ENCODE measurements around a stretch of chr7.

- PRO-cap, 2 experiments, result no peak in any of the 2 experiments
These were observed 2.4 kb downstream of the AIMP2 start for GRCh38 chr7:6011296-6011976.

DNA sequence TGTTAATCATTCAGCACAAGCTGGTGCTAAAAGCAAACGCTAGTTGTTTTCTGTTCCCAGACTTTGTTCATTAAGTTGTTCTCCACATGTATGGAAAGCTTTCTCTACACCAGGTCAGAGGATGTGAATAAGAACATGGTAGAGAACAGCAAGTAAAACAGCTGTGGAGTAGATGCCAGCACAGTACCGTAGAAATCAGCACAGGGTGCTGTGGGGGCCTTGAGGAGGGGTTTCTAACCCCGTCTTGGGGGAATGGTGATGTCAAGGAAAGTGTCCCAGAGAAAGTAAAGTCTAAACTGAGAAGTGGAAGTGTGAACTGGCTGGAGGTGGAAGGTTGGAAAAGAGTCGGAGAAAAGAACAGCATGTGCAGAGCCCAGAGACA, 4.1 kb downstream of the USP42 start:
- PRO-cap, 2 experiments, result peak in 1 of 2 experiments; most common plus-strand start position 297 of the sequence (in 1)

GRCh38 chr7:6269045-6269541, 3.3 kb downstream of the CYTH3 start:
- PRO-cap, 2 experiments, result no peak in any of the 2 experiments

DNA sequence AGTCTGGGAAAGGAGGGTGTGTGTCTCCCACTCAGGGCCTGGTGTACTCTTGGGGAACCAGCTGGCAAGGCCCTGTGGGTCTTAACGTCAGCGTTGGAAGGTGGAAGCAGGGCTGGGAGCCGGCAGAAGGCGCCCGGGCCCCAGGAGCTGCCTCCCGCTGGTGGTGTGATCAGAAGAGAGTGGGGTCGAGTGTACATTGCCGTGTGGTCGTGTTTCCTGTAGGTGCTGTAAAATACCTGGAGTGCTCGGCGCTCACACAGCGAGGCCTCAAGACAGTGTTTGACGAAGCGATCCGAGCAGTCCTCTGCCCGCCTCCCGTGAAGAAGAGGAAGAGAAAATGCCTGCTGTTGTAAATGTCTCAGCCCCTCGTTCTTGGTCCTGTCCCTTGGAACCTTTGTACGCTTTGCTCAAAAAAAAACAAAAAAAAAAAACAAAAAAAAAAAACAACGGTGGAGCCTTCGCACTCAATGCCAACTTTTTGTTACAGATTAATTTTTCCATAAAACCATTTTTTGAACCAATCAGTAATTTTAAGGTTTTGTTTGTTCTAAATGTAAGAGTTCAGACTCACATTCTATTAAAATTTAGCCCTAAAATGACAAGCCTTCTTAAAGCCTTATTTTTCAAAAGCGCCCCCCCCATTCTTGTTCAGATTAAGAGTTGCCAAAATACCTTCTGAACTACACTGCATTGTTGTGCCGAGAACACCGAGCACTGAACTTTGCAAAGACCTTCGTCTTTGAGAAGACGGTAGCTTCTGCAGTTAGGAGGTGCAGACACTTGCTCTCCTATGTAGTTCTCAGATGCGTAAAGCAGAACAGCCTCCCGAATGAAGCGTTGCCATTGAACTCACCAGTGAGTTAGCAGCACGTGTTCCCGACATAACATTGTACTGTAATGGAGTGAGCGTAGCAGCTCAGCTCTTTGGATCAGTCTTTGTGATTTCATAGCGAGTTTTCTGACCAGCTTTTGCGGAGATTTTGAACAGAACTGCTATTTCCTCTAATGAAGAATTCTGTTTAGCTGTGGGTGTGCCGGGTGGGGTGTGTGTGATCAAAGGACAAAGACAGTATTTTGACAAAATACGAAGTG, 28.1 kb downstream of the RAC1 start:
- PRO-cap, 2 experiments, result peak in 2 of 2 experiments; most common plus-strand start position 87 of the sequence (in 1); most common minus-strand start position 720 of the sequence (in 1)

DNA sequence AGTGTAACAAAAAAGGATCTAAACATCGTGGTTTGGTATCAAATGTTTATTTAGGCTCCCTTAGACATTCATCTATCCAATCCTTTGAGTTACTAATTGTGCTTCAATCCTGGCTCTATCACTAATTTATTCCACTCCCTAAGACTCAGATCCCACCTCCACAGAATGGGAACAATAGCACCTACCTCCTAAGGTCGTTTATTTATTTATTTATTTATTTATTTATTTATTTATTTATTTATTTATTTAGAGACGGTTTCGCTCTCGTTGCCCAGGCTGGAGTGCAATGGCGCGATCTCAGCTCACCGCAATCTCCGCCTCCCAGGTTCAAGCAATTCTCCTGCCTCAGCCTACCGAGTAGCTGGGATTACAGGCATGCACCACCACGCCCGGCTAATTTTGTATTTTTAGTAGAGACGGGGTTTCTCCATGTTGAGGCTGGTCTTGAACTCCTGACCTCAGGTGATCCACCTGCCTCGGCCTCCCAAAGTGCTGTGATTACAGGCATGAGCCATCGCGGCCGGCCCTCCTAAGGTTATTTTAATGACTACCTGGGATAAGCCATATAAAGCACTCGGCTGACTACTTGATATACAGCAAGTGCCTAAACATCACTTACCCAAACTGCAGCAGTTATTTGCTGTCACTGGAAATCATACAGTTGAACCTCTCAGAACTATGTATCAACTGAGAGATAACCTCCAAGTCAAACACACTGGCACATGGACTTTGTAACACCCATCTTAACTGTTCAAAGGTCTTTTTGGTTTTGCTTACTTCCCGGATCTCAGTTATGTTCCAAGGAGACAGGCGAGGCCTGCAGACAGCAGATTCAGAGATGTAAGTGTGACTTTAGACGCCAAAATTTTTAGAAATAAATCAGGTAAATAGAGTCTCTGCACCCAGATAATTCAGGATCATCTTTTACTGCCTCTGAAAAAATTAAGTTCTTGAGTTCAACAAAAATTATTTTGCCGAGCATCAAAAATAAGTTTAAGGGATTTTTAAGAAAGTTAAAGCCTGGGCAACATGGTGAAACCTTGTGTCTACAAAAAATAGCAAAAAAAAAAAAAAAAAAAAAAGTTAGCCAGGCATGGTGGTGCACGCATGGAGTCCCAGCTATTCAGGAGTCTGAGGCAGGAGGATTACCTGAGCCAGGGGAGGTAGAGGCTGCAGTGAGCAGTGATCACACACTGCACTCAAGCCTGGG, 1.8 kb downstream of the KDELR2 start:
- PRO-cap, 2 experiments, result no peak in any of the 2 experiments

DNA sequence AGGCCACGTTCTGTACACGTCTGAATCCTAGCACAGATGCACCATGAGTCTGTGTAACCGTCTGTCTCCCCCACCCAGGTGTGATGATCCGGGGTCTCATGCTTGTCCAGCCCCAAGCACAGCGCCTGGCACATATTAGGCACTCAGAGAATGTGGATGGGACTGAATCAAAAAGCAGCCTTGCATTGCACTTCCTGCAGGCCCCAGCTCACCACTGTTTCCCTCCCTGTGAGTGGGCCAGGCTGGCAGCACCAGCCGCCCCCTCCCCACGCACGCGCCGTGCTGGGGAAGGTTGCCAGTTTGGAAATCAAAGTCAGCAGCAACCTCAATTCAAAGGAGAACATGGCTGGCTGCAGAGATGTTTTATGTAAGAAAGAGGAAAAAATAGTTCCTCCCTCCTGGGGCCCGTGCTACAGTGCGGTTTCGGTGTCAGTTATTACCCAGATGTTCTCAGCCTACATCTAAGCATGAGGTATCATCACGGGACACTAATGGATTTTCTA, 5.6 kb downstream of the GRID2IP start:
- PRO-cap, 2 experiments, result no peak in any of the 2 experiments

- PRO-cap, 2 experiments, result no peak in any of the 2 experiments
These were observed 10.9 kb upstream of the ZNF853 start for GRCh38 chr7:6604365-6605001.

DNA sequence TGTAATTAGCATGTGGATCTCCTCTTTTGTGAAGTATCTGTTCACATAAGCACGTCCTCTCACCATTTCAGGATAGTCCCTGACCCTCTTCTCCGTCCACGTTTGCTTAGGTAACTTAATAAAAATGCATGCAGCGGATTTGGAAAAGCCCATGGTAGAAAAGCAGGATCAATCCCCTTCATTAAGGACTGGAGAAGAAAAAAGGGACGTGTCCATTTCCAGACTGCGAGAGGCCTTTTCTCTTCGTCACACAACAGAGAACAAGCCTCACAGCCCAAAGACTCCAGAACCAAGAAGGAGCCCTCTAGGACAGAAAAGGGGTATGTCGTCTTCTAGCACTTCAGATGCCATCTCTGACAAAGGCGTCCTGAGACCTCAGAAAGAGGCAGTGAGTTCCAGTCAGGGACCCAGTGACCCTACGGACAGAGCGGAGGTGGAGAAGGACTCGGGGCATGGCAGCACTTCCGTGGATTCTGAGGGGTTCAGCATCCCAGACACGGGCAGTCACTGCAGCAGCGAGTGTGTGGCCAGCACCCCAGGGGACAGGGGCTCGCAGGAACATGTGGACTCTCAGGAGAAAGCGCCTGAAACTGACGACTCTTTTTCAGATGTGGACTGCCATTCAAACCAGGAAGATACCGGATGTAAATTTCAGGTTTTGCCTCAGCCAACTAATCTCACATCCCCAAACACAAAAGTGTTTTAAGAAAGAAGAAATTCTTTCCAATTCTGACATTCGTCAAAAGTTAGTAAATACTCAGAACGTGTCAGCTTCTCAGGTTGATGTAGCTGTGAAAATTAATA, 16.7 kb upstream of the RSPH10B2 start:
- PRO-cap, 2 experiments, result no peak in any of the 2 experiments

- PRO-cap, 2 experiments, result no peak in any of the 2 experiments
These were observed 82.0 kb upstream of the C1GALT1 start for GRCh38 chr7:7100395-7100769.

GRCh38 chr7:7156797-7157571, 25.4 kb upstream of the C1GALT1 start:
- PRO-cap, 2 experiments, result no peak in any of the 2 experiments

GRCh38 chr7:7210373-7211345, 28.3 kb downstream of the C1GALT1 start:
- PRO-cap, 2 experiments, result no peak in any of the 2 experiments

DNA sequence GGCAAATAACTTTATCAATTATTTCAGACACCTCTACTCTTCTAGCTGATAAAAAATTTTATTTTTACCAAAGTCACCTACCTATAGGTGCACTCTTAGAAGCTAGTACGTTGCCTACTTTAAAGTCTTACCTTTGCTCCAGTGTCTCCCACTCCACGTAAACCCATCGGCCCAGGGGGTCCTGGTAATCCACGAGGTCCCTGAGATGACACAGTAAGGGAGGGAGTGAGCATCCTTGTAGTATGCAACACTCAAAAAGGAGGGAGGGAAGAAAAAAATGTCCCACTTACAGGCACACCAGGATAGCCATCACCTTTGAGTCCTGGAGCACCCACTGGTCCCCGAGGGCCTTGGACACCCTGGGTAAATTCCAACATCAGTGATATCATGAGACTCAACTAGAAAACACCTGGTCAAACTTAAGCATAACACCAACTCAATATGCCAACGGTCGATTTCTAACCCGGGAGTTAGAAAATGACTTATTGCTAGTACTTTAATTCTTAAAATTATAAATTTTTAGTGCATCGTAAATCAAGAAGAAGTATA, 103.3 kb downstream of the COL28A1 start:
- PRO-cap, 2 experiments, result no peak in any of the 2 experiments

DNA sequence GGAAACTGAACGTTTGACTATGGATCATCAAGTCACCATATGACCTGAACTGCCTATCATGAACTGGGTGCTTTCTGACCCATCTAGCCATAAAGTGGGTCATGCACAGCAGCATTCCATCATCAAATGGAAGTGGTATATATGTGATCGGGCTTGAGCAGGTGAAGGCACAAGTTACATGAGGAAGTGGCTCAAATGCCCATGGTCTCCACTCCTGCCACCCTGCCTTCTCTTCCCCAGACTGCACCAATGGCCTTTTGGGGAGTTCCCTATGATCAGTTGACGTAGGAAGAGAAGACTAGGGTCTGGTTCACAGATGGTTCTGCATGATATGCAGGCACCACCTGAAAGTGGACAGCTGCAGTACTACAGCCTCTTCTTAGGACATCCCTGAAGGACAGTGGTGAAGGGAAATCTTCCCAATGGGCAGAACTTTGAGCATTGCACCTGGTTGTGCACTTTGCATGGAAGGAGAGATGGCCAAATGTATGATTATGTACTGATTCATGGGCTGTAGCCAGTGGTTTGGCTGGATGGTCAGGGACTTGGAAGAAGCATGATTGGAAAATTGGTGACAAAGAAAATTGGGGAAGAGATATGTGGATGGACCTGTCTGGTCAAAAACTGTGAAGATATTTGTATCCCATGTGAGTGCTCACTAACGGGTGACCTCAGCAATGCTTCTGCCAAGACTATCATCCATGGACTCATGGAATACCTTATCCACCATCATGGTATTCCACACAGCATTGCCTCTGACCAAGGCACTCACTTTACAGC, 7.3 kb upstream of the RPA3 start:
- PRO-cap, 2 experiments, result no peak in any of the 2 experiments

DNA sequence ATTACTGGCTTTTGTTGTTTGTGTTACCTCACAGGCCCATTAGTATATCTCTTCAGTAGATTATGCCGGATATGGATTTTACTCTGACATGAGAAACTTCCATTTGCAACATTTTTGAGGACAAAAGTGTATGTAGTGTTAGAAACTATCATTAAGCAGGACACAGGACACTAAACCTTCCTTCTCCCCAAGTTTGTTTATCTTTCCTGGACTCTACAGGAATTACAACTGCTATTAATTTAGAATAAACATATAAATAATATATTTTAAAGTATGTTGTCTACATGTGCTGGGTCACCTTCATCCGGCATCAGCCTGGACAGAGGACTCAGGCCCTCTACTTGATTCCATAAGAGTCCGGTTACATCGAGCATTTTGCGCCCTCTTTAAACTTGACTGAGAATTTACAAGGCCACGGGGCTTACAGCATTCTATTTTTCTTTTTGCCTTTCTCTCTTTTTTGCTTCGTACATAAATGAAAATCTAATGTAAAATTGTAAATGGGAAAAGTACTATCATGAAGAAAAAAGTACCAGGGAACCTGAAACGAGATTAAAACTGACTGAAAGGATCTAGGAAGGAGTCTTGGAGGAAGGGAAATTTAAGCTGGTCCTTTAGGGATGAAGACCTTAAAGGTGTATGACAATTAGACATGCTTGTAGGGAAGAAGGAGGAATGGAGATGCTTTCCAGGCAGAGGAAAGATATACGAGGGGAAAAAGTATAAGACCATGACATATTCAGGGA, 40.8 kb upstream of the RPA3 start:
- PRO-cap, 2 experiments, result no peak in any of the 2 experiments

DNA sequence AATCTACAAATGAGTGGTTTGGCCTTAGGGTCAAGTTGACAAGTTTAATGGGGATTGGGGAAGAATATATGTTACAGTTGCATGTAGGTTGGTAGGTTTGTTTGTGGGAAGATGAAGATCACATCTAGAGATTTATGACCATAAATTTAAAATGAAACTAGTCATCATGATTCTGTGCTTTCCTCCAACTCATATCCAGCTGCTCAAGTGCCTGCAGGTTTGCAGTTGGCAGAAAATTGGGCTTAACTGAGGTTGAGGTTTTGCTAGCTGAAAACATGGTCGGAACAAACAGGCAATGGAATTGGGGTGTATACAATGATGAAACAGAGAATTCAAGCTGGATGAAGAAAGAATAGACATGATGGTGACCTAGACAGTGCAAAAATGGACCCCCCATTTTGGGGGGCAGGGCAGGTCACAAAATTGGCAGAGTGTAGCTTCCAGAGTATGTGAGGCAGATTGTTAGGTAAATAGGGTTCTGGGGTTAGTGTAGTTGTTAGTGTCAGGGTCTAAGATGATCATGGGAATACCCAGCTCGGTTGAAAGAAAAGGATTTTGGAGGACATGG, 121.4 kb upstream of the RPA3 start:
- PRO-cap, 2 experiments, result no peak in any of the 2 experiments

DNA sequence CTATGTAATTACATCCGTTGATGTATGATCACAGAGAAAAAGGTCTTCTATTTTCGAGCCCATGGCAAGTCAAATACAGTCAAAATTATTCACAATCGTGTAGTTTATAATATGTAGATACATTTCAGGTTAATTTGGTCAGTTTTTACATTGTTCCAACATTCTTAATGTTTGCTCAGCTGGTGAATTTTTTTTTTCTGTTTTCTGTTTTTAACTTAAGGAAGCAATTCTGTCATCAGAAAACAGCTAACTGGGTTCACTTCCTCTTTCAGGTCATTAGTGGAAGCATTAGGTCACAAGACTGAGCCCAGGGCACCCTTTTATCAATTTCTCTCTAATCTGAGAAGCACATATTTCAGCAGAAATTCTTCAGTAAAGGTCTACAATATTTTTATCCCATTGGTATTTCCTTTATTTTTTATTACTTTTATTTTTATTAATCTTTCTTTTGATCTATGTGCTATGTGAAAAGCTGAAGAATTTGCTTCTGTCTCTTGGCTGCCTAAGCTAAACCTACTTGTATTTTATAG, 84.8 kb downstream of the ICA1 start:
- PRO-cap, 2 experiments, result no peak in any of the 2 experiments

- PRO-cap, 2 experiments, result no peak in any of the 2 experiments
These were observed 48.6 kb downstream of the ICA1 start for GRCh38 chr7:8213415-8213740.

GRCh38 chr7:8254489-8254993, 7.4 kb downstream of the ICA1 start:
- PRO-cap, 2 experiments, result no peak in any of the 2 experiments

- PRO-cap, 2 experiments, result no peak in any of the 2 experiments
These were observed 355.7 kb downstream of the NDUFA4 start for GRCh38 chr7:10584302-10584558.

GRCh38 chr7:11028415-11029023, 54.8 kb downstream of the PHF14 start:
- PRO-cap, 2 experiments, result no peak in any of the 2 experiments

All from monocyte (primary cell).